ENCODE measurements around a stretch of chr4.

DNA sequence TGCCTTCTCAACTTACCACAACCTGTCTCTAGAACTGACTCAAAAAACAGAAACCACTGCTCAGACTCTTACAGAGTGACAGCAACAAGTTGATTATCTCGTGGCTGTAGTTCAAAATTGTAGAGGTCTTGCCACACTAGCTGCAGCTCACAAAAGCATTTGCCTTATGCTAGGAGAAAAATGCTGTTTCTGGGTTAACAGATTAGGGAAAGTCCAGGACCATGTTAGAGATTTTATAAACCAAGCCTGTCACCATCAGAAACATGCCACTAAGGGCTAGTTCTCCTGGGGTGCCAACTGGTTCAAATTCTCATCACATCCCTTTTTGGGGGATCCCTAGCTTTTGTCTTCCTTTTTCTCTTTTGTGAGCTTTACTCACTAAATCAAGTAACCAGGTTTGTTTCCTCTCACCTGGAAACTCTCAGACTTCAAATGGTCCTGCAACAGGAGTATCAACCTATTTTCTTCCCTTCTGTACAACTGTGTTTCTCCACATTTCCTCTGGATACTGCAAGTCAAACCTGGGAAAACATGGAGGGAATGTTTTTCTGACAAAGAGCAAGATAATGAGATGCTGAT, 63.5 kb downstream of the ZNF721 start:
- RRBS = no CpG with 5 or more reads among the region's 1 CpG

DNA sequence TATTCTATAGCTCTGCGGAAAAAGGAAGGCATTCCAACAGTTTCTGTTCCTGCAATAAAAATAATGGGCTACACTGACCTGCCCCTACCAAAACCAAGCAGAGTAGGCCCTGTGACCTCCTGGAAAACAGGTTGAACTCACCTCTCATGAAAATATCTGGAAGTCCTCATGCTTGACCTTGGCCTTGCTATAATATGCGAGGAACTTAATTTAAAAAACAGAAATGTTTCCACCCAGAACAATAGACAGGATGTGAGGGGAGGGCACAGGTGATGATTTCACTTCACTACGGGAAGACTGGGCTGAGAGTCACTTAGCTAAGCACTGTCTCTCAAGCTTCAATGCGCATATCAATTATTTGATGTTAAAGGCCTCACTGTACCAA, 26.1 kb downstream of the ZNF721 start:
- RRBS = no CpG with 5 or more reads among the region's 4 CpGs

- RRBS = no CpG with 5 or more reads among the region's 58 CpGs
Measured at GRCh38 chr4:473224-474212, 25.4 kb downstream of the ZNF721 start.

DNA sequence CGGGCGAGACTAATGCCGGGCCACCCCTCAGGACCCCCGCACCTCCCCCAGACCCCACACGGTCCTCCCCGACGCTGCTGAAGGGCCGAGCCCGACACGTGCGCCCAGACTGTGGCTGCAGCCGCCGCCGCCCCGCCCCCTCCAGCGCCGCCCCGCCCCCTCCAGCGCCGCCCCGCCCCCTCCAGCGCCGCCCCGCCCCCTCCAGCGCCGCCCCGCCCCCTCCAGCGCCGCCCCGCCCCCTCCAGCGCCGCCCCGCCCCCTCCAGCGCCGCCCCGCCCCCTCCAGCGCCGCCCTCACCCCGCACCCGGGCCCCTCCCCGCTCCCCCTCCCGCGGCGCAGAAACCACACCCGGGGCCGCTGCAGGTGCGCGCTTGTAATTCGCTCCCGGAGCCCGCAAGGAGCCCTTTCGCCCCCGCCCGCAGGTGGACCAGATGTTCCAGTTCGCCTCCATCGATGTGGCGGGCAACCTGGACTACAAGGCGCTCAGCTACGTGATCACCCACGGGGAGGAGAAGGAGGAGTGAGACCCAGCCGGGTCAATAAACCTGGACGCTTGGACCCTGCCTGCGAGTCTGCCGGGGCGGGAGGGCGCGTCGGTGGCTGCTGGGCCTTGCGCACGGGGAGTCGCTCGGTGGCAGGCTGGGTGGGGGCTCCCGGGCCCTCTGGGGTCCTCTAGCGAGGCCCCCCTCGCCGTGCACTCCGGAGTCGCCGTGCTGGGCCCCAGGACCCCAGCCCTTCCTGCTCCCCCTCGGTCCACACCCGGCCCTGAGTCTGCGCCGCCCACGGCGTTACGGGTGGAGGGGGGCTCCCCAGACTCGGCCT, 7.3 kb downstream of the SLC49A3 start:
- RRBS = 72% methylated on average over 39 of the region's 87 CpGs

GRCh38 chr4:723563-724445, 18.2 kb downstream of the PCGF3 start:
- RRBS = 65% methylated on average over 5 of the region's 34 CpGs

GRCh38 chr4:750889-751403, 45.3 kb downstream of the PCGF3 start:
- RRBS = no CpG with 5 or more reads among the region's 15 CpGs

DNA sequence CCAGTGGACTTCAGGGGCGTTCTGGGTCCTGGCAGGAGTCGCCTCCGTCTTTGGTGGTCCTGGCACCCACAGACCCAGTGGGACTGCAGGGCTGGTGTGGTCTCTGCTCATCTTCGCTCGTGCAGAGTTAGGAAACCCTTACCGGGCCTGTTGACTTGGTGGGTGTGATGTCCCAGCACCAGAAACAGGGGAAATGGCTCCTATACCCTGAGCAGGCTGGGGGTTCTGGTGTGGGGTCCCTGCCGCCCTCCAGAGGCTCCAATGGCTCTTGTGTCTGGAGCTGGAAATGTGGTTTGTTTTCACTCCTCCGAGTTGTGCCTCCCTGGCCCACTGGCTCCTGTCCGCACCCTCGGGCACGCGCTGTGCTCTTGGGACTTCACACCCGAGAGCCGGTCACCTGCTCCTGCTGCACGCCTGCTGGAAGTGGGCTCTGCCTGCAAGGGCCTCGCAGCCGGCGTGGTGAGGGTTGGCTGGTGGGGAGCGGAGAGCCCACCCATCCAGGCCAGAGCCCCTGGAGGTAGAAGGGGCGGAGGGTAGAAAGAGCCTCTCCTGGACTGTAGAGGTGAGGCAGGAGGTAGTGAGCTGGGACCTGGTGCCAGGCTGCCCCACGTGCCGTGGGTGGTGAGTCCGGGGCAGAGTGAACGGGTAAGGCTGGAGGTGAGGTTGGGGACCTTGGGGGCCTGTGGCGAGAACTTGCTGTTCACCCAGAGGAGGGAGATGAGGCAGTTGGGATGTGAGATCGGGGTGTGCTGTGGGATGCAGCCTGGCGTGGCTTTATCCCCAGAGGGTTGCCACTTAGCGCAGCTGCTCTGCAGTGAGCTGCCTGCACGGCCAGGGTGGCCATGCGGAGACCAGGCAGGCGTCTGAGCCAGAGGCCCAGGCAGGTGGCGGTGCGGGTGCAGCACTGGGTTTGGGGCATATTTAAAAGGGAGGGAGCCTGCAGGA, 48.6 kb downstream of the PCGF3 start:
- RRBS = 97% methylated on average over 4 of the region's 33 CpGs

DNA sequence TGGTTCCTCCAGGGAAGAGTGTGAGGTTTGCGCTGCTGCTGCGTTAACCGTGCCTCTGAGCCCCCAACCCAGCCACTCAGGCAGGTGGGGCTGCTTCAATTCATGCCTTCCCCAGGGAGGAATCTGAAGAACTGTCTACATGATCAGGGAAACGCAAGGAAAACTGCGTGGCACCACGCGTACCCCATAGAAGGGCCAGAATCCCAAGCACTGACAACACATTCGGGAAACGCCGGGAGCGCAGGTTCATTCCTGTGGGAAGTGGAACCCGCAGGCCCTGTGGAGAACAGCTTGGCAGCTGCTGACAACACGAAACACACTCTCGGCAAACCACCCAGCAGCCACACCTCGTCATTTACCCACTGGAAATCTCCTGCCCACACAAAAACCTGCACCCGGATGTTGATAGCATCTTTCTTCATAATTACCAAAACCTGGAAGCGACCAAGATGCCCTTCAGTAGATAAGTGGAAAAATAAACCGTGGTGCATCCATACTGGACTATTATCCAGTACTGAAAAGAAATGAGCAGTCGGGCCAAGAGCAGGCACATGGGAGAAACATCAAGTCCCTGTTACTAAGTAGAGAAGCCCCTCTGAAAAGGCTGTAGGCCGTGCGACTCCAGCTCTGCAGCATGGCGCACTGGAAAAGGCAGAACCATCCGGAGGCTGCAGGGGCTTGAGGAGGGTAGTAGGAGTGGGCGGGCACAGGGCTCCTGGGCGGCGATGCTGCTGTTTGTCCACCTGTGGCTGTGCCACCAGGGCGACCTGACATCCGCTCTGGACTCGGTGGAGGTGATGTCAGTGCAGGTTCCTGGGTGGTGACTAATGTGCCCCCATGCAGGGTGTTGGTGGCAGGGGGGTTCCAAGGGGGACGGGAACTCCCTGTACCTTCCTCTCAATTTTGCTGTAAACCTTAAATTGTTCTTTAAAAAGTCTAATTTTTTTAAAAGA, 58.0 kb downstream of the PCGF3 start:
- RRBS = no CpG with 5 or more reads among the region's 30 CpGs

DNA sequence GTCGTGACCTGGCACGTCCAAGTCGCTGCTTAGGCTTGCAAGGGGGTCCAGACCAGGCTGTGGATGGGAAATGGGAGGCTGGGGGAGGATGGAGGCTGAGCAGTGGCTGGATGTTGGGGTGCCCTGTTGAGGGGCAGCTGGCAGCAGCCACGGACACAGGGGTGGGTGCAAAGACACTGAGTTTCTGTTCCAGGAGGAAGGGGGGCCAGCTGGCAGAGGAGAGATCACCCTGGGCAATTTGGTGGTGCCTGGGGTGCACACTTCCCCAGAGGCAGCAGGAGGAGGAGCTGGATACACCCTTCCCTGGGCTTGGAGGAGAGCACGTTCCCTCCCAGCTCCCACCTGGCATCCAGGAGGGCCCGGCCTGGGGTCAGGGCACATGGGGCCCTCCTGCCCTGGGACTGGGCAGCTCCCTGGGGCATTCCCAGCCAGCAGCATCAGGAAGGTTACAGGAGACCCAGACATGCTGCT, 42.8 kb downstream of the CPLX1 start:
- RRBS = no CpG with 5 or more reads among the region's 6 CpGs

GRCh38 chr4:818856-819300, 7.1 kb downstream of the CPLX1 start:
- RRBS = no CpG with 5 or more reads among the region's 15 CpGs

DNA sequence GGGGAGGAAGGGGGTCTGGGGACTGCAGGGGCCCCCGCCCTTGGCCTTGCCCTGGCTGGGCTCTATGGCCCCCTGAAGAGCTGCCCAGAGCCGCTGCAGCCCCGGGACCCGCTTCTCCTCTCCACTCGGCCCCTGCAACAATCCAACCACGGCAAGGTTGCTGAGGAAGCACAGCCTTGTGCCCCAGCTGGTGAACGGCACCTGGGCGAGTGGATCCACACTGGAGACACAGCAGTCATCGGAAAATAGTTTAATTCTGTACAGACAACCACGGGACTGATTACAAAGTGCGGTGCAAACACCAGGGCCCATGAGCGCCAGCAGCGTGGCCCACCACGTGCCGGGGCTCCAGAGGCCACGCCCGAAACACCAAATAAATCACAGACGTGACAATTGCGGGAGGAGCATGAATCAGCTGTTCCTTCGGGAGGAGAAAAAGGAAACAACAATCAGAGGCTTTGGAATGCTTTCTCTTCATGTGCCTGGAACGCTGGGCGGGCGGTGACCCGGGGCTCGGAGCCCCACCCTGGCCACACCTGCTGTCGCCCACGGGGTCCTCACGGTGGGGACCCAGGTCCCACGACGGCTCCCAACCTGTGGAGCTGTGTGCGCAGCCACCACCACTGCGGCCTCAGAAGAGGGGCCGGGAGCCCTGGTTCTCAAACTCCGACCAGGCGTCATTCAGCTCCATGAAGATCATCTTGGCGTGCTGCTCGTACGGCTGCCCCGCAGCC, 23.3 kb upstream of the CPLX1 start:
- RRBS = no CpG with 5 or more reads among the region's 39 CpGs

GRCh38 chr4:903541-903856, 28.6 kb downstream of the GAK start:
- RRBS = 87% methylated on average over 6 of the region's 13 CpGs

DNA sequence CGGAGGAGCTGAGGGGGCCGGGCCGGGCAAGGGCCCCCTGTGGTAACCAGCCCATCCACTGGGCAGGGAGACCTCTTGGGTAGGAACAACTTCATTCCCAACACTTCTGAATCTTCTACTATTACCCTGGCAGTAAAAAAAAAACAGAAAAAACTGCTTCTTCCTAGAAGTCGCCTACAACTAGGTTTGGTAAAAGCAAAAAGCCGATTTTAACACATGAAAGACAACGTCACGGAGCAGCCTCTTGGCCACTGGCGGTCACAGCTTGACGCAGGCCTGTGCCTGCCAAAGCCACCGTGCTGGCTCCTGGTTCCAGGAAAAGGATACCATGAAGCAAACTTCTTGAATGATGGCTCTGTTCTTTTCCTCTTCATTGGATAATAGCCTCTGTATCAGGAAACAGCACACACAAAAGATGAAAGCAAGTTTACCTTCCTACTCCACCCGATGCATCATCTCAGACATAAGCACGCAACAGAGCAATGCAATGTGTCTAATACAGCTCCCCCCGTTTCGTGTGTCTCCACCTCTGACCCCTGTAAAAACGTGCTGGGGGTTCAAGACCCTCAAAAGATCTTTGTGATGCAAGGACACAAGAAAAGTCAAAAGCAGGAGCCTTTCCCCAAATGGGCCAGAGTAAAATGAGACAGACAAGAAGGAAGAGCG, 19.6 kb downstream of the GAK start:
- RRBS = no CpG with 5 or more reads among the region's 16 CpGs

- RRBS = 3% methylated on average over 6 of the region's 21 CpGs
Measured at GRCh38 chr4:1008887-1009362, 2.5 kb upstream of the FGFRL1 start.

GRCh38 chr4:1011920-1012832, 750 bp downstream of the FGFRL1 start:
- RRBS = 5% methylated on average over 42 of the region's 89 CpGs

DNA sequence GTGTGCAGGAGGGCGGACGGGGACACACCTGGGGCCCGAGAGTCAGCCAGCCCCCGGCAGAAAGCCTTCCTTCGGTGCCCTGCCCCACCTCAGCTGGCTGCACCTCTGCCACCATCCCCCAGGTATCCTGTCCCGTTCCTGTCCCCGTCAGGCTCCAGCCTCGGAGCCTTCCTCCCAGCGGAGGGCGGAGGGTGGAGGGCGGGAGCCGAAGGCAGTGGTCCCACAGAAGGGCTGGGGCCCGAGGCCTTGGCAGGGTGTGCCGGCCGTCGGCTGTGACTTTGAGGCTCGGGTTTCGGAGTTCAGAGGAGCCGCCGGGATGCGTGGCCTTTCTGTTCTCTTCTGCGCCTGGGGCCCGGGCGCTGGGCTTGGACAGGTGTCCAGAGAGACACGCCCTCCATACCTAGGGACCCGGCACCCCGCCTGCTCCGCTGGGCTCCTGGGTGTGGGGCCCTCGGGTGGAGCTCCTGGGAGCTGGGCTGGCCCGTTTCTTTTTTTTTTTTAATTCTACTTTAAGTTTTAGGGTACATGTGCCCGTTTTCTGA, 11.2 kb downstream of the FGFRL1 start:
- RRBS = 65% methylated on average over 11 of the region's 31 CpGs

GRCh38 chr4:1085588-1086258, 27.6 kb downstream of the RNF212 start:
- RRBS = no CpG with 5 or more reads among the region's 13 CpGs

GRCh38 chr4:1166981-1168105, 5.0 kb downstream of the SPON2 start:
- RRBS = 29% methylated on average over 4 of the region's 66 CpGs

- RRBS = no CpG with 5 or more reads among the region's 21 CpGs
Measured at GRCh38 chr4:1218462-1219153, 30.3 kb downstream of the CTBP1 start.

GRCh38 chr4:1232493-1233635, 16.1 kb downstream of the CTBP1 start:
- RRBS = 62% methylated on average over 5 of the region's 35 CpGs

Measured in skeletal muscle cell (primary cell).